Temporal lobe (tissue), 2 donors: ENCODE measurements around a stretch of chr4.

- RAMPAGE, long total RNA: no peak
These were observed 4.0 kb downstream of the UNC5C start for GRCh38 chr4:95544572-95545399.

DNA sequence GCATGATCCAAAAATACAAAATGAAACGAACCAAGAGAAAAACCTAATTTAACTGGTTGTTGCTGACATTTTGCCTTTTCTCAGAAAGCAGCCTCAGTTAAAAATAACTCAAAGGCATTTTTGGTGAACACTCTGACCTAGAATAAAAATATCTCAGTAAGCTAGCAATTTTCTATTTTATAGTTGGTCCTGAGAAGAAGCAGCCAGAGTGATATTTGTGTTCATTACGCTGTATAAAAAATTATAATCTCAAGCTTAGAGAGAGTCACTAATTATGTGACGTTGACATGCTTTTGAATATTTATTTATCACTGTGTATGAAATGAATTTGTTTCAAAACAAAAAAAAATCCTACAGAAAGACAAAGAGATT lies 74.2 kb upstream of the UNC5C start:
- RAMPAGE, long total RNA: no peak

GRCh38 chr4:97721115-97721584 lies 422.1 kb downstream of the STPG2 start:
- RAMPAGE, long total RNA: no peak

DNA sequence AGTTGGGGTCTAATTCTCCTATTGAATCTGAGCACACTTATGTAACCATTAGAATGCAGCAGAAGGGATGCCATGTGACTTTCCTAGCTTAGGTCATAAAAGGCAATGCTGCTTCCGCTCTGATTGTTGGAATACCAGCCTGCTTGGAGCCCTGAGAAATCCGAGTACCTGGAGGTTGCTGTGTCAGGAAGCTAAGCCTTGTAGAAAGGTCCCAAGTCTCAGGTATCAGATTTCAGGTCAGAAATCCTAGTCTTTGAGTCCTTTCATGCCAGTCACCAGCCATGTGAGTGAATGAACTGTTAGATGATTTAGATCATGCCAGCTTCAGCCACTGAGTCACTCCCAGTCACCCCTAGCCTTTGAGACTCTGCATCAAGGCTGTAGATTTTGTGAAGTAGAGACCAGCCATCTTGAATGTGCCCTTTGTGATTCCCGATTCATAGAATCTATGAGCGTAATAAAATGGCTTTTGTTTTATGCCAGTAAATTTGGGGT lies 23.5 kb downstream of the RAP1GDS1 start:
- RAMPAGE, long total RNA: no peak

GRCh38 chr4:98352227-98352791 lies 91.1 kb downstream of the RAP1GDS1 start:
- RAMPAGE, long total RNA: no peak

GRCh38 chr4:98660063-98660649 lies 1.7 kb upstream of the TSPAN5 start:
- RAMPAGE, long total RNA: no peak

- RAMPAGE, long total RNA: no peak
These were observed 676 bp downstream of the EIF4E start for GRCh38 chr4:98927942-98928972.

GRCh38 chr4:99305951-99306595 lies 15.1 kb downstream of the ADH1B start:
- RAMPAGE, long total RNA: no peak

DNA sequence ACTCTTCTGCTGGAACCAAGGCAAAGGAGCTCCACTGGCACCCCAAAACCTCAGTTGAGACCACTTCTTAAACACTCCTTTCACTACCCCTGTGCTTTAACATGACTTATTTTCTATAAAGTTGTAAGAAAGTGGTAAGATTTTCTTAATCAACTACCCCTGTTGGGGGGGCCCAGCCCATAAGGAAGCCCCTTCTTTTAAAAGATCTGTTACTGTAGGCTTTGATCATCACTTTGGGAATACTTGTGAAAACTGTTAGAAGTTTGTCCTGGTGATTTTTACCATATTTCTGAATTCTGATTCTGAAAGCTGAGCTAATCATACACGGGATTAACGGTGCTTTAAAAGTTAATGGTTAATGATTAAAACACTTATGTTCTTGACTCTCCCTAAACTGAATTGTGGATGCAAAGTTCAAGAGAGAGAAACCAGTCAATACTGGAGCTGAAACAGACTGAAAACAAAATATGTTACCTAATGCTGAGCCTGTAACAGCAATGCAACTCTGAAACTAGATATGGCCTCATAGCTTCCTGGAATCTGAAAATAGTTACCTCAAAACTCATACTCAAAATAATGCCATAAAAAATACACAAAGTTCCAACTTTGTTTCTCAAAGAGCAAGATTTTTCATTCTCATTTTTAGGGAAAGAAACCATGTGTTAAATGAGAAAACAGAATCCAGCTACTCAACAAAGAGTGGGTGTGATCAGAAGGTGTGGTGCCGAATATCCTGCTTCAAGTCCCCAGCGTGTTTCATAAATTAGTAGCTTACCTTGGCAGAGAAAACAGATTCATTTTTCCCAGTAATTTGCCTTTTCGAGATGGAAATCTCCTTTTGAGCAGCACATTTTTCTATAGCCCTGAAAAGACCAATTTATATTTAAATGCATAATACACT lies 31.6 kb downstream of the ADH7 start:
- RAMPAGE, long total RNA: no peak

DNA sequence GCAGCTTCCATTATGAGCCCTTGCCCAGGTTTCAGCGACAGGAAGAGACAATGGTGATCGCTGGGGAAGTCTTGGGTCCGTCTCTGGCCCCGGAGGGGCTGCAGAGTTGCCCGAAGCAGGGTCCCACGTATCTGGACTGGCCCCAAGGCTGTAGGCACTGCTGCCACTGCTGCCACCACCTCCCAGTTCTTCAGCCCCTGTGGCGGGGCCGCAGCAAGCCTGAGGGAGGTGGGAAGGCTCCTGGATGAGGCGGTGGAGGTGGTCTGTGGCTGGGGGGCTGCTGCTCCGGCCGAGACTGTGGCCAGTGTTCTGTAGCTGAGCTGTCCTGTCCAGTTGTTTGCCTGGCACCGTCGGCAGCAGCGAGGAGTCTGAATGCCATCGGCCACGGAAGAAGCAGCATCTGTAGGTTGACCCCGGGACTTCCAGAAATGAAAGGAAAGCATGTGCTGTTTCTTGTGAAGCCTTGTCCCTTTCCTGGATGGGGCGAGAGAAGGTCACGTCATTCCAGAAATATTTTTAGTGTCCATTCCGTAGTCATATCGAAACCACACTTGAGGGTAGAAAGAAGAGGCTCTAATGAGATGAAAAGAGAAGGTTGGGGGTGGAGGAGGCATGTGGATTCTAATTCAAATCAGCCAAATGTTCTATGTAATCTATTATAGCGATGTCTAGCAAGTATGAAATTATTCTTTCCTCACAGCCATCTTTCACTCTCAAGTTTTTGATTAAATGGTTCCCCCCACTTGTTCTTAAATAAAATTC lies 3.2 kb downstream of the C4orf54 start:
- RAMPAGE, long total RNA: no peak

- RAMPAGE, long total RNA: no peak
These were observed 2.1 kb downstream of the C4orf54 start for GRCh38 chr4:99655344-99656167.

GRCh38 chr4:99855634-99856131 lies 38.5 kb downstream of the LAMTOR3 start:
- RAMPAGE, long total RNA: no peak

DNA sequence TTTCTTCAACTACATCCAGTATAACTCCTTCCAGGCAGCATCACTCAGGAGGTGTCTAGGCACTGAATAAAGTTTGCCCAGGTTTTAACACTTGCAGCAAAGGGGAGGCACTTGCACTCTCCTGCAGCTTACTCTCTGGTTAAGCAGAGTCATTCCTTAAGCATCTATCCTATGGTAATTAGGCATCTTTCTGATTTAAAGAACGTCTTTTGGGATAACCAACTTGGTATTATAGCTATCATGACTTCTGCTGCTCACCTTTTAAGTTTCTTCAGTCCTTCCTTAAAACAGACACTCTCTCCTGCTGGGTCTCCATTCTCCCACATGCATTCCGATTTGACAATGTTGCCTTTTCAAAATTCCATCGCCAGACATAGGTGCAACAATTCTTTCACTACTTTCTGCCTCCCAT lies 325.6 kb downstream of the PPP3CA start:
- RAMPAGE, long total RNA: no peak

DNA sequence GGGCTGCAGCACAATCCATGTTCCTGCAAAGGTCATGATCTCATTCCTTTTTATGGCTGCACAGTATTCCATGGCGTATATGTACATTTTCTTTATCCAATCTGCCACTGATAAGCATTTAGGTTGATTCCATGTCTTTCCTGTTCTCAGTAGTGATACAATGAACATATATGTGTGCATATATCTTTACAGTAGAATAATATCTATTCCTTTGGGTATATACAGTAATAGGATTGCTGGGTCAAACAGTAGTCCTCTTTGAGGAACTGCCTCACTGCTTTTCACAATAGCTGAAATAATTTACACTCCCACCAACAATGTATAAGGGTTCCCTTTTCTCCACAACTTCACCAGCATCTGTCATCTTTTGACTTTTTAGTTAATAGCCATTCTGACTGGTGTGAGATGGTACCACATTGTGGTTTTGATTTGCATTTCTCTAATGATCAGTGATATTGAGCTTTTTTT lies 113.3 kb downstream of the PPP3CA start:
- RAMPAGE, long total RNA: no peak

- RAMPAGE, long total RNA: no peak
These were observed 206.1 kb downstream of the SLC39A8 start for GRCh38 chr4:102139211-102139653.

DNA sequence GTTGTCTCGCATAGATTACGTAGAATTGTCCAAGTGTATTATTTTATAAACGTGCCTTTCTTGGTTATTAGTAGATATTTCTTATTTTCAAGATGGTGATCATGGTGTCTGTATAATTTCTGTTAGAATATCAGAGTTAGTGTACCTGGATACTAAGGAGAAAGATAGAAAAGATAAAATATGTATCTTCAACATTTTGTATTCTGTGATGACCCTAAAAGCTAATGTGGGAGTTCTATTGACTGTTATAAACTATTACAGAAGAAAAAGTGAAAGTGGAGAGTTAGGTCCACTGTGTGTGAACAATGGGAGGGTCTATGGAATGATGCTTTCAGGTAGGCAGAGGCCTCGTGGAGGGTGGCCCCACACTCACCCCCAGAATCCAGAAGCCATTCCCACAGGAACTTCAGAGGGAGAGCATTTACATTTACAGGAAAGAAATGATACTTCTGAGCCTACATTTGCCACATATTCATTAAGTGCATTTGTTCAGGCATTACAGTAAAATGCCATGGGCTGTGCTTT lies 40.2 kb downstream of the NFKB1 start:
- RAMPAGE, long total RNA: no peak

DNA sequence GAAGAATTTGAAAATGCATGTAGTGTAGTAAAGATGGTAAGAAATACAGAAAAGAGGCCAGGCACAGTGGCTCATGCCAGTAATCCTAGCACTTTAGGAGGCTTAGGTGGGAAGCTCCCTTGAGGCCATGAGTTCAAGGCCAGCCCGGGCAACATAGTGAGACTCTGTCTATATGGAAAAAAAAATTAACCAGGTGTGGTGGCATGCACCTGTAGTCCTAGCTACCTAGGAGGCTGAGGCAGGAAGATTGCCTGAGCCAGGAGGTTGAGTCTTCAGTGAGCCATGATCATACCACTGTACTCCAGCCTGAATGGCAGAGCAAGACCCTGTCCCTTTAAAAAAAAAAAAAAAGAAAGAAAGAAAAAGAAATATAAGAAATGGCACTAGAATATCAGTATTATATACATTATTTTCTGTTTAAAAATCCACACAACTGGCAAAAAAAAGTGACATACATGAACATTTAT lies 58.5 kb downstream of the NFKB1 start:
- RAMPAGE, long total RNA: no peak

DNA sequence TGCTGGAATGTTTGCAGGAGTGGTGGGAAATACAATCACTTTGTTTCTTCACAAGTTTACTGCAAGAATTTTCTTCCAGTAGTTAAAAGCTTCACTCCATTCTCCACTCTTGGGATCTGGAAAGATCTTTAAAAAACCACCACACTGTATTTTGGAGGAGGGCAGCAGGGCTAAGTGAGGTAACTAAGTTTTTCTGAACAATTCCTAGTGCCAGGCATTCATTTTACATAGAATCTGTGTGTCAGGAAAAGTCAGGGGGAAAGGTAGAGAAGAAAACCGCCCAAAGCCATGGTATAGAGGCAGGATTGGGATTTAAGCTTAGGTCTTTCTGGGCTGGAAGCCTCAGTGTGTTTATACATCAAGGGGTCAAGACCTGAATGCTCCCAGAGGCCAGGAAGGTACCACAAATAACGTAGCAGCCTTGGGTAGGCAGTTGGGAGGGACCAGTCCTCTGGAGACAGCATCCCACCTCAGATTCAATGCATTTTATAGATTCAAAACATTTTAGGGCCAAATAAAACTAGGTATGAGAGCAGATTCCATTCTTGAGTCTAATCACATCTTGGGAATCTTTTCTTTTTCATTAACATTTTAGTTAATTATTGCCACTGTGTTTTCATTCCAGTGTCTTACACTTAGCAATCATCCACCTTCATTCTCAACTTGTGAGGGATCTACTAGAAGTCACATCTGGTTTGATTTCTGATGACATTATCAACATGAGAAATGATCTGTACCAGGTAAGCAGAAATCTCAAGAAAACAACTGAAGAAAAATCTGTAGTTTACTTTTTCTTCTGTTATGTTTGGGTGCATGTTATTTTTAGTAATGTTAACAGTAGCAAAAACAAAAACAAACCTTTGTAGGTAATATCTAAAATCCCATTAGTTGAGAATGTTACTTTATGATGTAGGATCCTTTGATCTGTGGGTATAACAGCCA lies 99.4 kb downstream of the NFKB1 start:
- RAMPAGE, long total RNA: no peak

DNA sequence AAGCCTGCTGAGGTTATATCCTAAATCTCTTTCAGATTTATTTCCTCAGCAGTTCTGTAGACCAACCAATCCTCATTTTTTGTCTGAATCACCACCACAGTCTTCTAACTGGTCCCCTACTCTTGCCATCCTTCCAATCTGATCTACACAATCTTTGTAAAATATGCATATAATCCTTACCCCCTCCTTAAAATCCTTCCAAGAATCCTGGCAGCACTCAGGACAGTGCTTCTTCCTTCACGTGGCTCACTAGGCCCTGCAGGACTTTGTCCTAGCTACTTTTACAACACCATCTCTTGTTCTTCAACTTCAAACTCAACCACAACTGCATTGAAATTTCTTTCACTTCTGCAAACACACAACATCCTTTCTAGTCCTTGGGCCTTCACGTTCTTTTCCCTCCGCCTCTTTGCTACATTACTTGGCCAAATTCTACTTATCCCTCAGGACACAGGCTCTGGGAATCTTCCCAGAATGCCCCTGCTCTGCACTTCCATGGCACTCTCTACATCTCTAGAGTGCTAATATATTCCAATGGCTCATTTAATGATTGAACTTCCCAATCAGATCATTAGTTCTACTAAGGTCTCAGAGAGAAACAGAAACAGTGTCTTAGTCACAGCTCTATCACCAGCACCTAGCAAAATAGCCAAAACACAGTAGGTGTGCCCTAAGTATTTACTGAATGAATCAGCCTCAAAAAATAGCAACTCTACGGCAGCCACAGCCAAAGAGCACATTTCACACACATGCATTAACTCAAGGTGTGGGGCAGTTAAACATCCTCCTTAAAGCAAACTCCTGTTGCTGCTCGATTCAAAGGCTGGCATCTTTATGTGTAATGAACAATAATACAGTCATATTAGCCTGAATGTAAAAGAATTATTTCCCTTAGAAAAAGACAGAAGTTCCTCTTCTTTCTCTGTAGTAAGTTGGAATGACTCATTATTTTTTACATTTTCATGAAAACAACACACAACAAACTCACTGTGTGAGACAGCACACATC lies 73.3 kb downstream of the MANBA start:
- RAMPAGE, long total RNA: no peak

GRCh38 chr4:102788965-102789874 lies 28.5 kb upstream of the MANBA start:
- RAMPAGE, long total RNA: no peak